H1 (cell line): ENCODE data around the genes RTP3 and TDGF1.

DNA sequence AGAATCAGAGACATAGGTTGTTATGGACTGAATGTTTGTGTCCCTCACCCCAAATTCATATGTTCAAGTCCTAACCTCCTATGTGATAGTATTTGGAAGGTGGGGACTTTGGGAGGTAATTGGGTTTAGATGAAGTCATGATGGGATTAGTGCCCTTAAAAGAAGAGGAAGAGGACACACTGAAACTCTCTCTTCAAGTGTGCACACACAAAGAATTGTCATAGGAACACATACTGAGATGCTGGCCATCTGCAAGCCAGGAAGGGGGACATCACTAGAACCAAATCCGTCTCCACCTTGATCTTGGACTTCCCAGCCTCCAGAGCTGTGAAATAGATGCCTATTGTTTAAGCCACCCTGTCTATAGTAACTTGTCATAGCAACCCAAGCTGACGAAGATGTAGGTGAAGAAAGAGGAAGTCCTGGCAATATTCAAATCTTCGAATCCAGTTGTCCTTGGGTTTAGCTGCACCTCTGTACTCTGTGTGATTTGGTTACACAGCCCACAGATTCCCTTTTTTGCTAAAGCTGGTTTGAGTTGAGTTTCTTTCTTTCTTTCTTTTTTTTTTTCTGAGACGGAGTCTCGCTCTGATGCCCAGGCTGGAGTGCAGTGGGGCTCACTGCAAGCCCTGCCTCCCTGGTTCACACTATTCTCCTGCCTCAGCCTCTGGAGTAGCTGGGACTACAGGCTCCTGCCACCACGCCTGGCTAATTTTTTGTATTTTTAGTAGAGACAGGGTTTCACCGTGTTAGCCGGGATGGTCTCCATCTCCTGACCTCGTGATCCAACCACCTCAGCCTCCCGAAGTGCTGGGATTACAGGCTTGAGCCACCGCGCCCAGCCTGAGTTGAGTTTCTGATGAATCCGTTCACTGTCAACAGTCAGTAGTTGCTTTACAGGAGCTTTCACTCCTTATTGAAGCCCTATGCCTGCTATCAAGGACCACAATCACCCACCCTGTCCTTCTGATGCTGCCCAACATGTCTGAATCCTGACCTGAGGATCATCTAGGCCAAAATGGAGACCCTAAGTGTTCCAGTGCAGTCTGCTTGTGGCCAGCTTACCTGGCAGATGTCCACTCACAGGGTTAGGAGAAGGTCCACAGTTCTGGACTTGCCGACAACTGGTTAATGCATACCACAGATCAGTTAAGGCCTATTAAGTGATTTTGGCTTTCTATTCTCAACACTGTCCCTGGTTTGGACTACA, 68.2 kb upstream of the XCR1 start:
- RRBS, result no CpG with 5 or more reads among the region's 14 CpGs
CAGE:
- cytosol, long polyA plus RNA, result no peak
- long polyA plus RNA, result no peak
- nucleus, long polyA plus RNA, result no peak

GRCh38 chr3:46353024-46353367, 915 bp upstream of the CCR2 start:
- RRBS, result no CpG with 5 or more reads among the region's 4 CpGs
CAGE:
- cytosol, long polyA plus RNA, result no peak
- long polyA plus RNA, result no peak
- nucleus, long polyA plus RNA, result no peak

DNA sequence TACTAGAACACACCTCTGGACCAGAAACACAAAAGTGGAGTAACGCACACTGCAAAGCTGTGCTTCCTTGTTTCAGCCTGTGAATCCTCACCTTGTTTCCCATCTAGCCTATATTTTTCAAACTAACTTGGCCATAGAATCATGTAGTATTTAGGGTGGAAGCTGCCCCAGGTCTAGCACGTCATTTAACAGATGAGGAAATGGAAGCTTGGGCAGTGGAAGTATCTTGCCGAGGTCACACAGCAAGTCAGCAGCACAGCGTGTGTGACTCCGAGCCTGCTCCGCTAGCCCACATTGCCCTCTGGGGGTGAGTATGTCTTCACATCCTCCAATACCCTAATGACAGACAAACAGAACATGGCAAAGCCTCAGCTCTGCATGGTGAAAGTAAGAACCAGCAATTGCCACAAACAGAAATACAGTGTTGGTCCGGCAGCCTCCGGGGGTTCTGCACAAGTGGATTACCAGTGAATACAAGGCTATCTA, 2.2 kb upstream of the CCR5 start:
- RRBS, result no CpG with 5 or more reads among the region's 8 CpGs
CAGE:
- cytosol, long polyA plus RNA, result no peak
- long polyA plus RNA, result no peak
- nucleus, long polyA plus RNA, result no peak

DNA sequence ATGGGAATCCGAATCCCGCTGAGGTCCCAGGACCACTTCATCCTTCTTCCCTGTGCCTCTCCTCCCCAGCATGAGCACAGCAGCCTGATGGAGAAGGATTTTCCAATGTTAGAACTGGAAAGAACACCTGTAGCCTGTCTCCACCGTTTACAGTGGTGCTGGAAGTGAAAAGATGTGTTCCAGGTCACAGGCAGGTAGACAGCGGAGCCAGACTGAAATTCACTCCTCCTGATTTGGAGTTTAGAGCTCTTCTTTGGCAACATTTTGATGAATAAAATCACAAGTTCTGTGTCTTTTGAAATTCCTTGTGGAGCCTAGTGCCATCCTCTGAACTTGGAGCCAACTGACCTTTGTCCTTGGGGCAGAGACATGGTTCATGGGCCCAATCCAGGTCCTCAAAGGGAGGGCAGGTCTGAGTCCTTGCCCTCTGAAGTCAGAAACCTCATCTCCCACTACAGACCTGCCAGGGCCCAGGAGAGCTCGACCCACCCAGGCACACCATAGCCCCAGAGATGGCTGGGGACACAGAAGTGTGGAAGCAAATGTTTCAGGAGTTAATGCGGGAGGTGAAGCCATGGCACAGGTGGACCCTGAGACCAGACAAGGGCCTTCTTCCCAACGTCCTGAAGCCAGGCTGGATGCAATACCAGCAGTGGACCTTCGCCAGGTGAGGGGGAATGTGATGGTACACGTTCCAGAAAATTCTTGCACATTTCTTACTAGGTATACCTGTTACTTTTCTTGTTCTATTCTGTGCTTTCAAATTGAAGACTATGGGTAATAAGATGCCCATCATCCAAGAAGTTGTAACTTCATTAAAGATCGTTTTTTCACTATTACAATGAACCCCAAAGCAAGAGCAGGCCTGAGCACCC, at the start of gene RTP3:
Gene RTP3, plus strand, starts transcription at position 426 of the 875 bp plus-strand sequence.
- RRBS, result no CpG with 5 or more reads among the region's 10 CpGs
CAGE:
- cytosol, long polyA plus RNA, result no peak
- long polyA plus RNA, result no peak
- nucleus, long polyA plus RNA, result no peak

DNA sequence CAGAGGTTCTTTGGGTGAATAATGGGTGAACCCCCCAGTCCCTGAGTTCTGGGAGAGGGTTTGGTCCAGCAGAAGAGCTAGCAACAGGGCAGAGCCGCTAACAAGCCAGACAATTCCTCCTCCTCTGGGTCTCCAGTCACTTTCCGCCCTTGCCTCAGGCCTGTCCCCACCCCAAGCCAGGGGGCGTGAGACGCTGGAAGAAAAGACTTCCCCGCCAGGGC, 650 bp downstream of the LRRC2 start:
- RRBS, result no CpG with 5 or more reads among the region's 5 CpGs
CAGE:
- cytosol, long polyA plus RNA, result no peak
- long polyA plus RNA, result no peak
- nucleus, long polyA plus RNA, result no peak

GRCh38 chr3:46577519-46578307, at the start of gene TDGF1:
TSS of gene TDGF1 (plus strand) at chr3:46577788.
- RRBS, result no CpG with 5 or more reads among the region's 18 CpGs
CAGE:
- cytosol, long polyA plus RNA, result start-site peak on the plus strand at chr3:46577776-46577834, 606 reads
- long polyA plus RNA, result start-site peak on the plus strand at chr3:46577778-46577819, 520 and 517 reads in 2 replicates; start-site peak on the plus strand at chr3:46577964-46578002, 31 and 47 reads in 2 replicates
- nucleus, long polyA plus RNA, result start-site peak on the plus strand at chr3:46577776-46577834, 412 reads; start-site peak on the plus strand at chr3:46578002-46578009, 23 reads

DNA sequence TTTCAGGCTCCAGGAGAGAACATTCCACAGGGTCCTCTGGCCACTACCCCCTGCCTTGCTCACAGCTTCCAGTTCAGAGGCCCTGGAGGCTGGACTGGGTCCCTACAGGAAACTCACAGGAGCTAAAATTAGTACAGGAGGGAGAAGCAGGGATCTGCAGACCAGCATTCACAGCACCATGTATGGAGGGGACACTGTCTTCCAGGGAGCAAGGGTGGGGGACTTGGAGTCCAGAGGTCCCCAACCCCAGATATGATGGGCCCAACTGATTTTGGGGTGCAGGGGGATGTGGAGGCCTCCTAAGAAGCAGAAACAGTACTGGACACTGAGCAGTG, 3.1 kb upstream of the ALS2CL start:
CAGE:
- cytosol, long polyA plus RNA, result no peak
- long polyA plus RNA, result no peak
- nucleus, long polyA plus RNA, result no peak

GRCh38 chr3:46833605-46834393, 29.4 kb downstream of the MYL3 start:
- RRBS, result 93% methylated on average over 36 of the region's 50 CpGs
CAGE:
- cytosol, long polyA plus RNA, result no peak
- long polyA plus RNA, result no peak
- nucleus, long polyA plus RNA, result no peak

GRCh38 chr3:46881506-46882390, 4.2 kb downstream of the PTH1R start:
- RRBS, result 3% methylated on average over 56 of the region's 93 CpGs
CAGE:
- cytosol, long polyA plus RNA, result no peak
- long polyA plus RNA, result no peak
- nucleus, long polyA plus RNA, result no peak

GRCh38 chr3:46929153-46929746, 47.3 kb downstream of the CCDC12 start:
- RRBS, result no CpG with 5 or more reads among the region's 2 CpGs
CAGE:
- cytosol, long polyA plus RNA, result no peak
- long polyA plus RNA, result no peak
- nucleus, long polyA plus RNA, result no peak

DNA sequence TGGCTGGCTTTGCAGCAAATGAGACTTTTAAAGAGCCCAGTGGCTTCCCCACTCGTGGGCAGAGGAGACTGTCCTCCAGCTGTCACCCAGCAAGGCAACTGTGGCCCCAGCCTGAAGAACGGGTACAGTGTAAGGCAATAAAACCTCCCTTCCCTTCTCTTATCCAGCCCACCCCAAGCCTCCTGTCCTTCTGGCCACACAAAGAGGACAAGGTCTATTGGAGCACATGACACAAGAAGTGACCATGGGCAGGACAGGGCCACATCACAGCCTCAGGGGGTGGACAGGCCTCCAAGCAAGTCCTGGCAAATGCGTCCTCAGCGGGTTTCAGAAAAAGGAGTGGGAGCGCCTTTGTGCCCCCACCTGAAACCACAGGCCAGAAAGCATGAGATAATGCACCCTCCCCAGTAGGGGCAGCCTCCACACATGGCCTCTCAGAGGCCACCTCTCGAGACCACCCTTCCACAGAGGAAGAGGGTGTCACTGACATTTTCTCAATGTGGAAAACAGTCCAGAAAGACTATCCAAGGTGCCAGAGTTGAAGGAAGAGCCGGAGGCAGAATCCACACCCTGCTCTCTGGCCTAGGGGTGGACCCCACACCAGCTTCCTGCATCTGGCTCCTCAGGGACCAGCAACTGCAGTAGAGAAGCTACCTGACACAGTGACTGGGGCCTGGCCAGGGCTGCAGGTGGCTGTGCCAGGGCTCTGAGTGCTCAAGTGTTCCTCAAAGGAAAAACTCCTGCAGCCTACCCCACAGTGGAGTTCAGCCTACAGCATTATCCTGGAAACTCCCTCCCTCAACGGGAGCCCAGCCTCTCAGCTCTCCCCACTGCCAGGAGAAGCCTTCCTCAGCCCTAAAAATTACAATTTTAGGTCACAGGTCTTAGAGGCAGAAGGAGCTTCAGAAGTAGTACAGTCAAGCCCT, 43.9 kb downstream of the CCDC12 start:
- RRBS, result no CpG with 5 or more reads among the region's 8 CpGs
CAGE:
- cytosol, long polyA plus RNA, result no peak
- long polyA plus RNA, result no peak
- nucleus, long polyA plus RNA, result no peak

DNA sequence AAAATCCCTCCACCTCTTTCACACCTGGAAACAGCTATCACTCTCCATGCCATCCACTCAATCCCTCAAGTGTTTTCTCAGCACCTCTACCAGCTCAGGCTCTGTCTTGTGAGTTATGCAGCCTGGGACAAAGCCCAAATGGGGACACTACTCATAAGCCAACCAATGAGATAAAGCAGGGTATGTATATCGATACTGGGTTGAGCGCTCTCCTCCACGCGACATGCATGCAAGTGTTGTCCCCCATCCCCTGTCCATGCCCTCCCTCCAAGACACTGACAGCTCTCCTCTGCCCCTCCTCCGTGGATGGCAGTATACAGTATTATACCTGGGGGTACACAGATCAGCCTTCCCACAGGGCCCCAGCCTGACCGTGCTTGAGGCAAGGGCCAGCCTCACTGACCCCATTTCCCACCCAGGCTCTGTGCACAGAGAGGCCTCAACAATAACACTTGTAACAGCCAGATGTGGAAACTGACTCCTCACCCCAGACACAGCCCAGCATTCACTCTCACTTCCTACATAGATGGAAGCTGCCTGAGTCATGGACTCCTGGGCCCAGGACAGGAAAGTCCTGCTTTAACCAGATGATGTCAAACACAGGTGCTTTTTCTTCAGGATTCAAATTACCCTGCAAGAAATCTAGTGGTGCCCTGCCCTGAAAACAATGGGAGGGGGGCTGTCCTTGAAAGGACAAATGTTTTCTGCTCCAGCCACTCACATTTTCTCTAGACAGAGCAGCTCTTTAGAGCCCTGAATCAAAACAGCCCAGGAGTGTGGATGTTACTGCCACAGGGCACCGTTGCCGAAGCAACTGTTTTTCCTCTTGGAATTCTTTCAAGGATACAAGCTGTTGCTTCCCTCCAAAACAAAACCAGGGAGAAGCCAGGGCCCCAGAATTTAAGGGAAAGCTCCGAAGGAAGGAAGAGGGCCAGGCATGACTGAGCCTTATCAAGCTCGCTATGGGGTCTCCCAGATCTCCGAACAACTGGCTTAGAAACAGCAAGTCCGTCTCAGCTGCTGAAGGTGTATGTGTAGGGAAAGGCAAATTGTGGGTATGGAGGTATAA, 16.4 kb downstream of the CCDC12 start:
- RRBS, result no CpG with 5 or more reads among the region's 12 CpGs
CAGE:
- cytosol, long polyA plus RNA, result no peak
- long polyA plus RNA, result no peak
- nucleus, long polyA plus RNA, result no peak

DNA sequence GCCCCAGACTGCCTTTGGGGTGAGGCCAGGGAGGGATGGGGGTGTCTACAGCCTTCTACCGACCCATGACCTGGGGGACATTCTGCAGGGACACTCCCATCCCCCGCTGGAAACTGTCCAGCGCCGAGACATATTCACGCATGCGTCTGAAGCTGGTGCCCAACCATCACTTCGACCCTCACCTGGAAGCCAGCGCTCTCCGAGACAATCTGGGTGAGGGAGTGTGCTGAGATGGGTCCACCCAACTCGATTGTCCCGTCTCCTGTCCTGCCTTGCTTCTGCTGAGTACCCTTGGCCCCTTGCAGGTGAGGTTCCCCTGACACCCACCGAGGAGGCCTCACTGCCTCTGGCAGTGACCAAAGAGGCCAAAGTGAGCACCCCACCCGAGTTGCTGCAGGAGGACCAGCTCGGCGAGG, 23.4 kb downstream of the NBEAL2 start:
- RRBS, result no CpG with 5 or more reads among the region's 15 CpGs
CAGE:
- cytosol, long polyA plus RNA, result no peak
- long polyA plus RNA, result no peak
- nucleus, long polyA plus RNA, result no peak

- RRBS, result 88% methylated on average over 5 of the region's 28 CpGs
CAGE:
- cytosol, long polyA plus RNA, result no peak
- long polyA plus RNA, result no peak
- nucleus, long polyA plus RNA, result no peak
These were observed 26.2 kb downstream of the NBEAL2 start for GRCh38 chr3:47005404-47006254.

- RRBS, result 44% methylated on average over 30 of the region's 83 CpGs
CAGE:
- cytosol, long polyA plus RNA, result no peak
- long polyA plus RNA, result no peak
- nucleus, long polyA plus RNA, result no peak
These were observed 30.4 kb downstream of the NBEAL2 start for GRCh38 chr3:47009462-47010569.

DNA sequence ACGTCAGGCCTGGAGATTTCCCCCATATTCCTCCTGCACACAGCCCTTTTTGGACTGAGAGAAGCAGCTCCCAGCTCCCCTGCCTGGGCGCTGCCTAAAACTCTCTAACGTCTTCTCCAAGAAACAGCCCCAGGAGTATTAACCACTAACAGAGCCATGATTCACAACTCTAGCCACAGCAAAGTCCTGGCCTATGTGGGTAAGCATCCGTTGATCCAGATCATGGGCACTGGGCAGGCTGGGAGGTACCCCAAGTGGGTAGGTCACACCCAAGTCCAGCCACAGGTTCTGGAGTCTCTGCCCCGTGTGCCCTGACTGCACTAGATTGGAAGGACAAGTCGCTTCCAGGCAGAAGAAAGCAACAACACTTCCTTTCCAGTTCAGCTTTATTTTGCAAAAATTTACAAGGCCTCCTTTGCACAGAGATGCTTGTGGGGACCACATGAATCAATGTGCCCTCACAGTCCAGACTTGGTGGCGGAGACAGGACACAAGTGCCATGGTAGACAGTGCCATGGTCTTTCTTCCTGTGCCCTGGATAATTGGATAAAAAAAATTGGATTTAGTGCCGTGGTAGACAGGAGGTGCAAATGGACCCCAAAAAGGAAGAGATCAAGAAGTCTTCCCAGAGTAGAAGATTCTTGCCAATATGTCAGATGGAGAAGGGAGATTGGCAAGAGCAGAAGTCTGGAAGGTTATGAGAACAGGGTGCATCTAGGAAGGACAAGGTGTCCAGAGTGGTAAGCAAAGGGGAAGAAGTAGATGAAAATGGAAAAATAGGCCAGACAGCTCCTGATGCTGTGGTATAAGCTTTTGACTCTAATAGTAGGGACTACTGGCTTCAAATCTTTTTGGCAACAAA, 32.2 kb downstream of the NBEAL2 start:
- RRBS, result no CpG with 5 or more reads among the region's 8 CpGs
CAGE:
- cytosol, long polyA plus RNA, result no peak
- long polyA plus RNA, result no peak
- nucleus, long polyA plus RNA, result no peak

GRCh38 chr3:47062083-47062716, 82.7 kb downstream of the NBEAL2 start:
- RRBS, result no CpG with 5 or more reads among the region's 6 CpGs
CAGE:
- cytosol, long polyA plus RNA, result no peak
- long polyA plus RNA, result no peak
- nucleus, long polyA plus RNA, result no peak

DNA sequence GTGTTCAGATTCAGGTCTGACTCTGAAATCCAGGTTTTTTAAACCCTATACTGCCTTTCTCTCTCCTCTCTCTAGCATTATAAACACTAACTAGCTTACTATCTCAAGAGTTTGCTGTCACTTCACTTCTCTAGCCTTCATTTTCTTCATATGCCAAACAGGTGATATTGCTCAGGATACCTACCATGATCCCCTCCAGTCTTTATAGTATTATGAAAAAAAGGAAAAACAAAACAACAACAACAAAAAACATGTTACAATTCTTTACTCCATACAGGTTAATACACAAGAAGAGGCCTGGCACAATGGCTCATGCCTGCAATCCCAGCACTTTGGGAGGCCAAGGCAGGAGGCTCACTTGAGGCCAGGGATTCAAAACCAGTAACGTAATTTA, 2.6 kb downstream of the SETD2 start:
- RRBS, result no CpG with 5 or more reads among the region's 1 CpG
CAGE:
- cytosol, long polyA plus RNA, result no peak
- long polyA plus RNA, result no peak
- nucleus, long polyA plus RNA, result no peak

- RRBS, result no CpG with 5 or more reads among the region's 5 CpGs
CAGE:
- cytosol, long polyA plus RNA, result no peak
- long polyA plus RNA, result no peak
- nucleus, long polyA plus RNA, result no peak
These were observed 12.9 kb downstream of the ELP6 start for GRCh38 chr3:47500439-47501150.

GRCh38 chr3:47562275-47562708, 16.4 kb downstream of the CSPG5 start:
- RRBS, result no CpG with 5 or more reads among the region's 3 CpGs
CAGE:
- cytosol, long polyA plus RNA, result start-site peak on the minus strand at chr3:47562559-47562566, 128 reads
- long polyA plus RNA, result start-site peak on the minus strand at chr3:47562558-47562566, 69 and 72 reads in 2 replicates
- nucleus, long polyA plus RNA, result start-site peak on the minus strand at chr3:47562559-47562565, 36 reads